Measurements from ENCODE around the genes SOWAHC, MERTK and FBLN7.

GRCh38 chr2:108771719-108772276, 14.8 kb upstream of the CCDC138 start:
- RRBS: no CpG with 5 or more reads among the region's 4 CpGs

- RRBS: no CpG with 5 or more reads among the region's 1 CpG
These were observed 9.5 kb upstream of the CCDC138 start for GRCh38 chr2:108777000-108777468.

- RRBS: 56% methylated on average over 3 of the region's 31 CpGs
These were observed 16.7 kb upstream of the EDAR start for GRCh38 chr2:109005438-109006324.

DNA sequence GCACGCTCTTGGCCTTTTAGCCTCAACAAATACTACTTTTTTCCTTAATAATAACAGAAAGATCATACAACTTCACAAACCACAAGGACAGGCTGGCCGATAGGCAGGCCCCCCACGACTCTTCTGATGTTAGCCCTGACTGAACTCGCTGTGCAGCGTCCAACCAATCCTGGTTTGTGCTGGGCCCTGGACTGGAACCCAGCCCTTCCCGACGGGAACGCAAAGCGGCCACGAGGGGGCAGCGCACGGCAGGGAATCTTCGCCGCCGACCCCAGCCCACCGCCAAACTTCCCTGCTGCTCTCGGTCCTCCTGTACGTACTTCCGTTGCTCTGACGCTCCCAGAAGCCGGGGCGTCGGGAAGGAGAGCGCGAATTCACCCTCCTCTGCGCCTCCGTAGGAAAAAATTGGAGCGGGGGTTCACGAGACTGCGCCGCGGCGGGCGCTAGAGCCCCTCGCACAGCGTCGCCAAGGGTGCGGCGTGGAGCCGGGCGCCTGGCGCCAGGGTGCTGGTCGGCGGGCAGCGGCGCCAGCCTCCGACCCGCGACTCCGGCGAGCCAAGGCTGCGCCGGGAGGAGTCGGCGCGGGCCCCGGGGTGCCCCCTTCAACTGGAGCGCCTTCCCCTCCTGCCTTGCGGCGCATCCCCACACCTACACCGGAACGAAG, 952 bp upstream of the SH3RF3 start:
- RRBS: 4% methylated on average over 16 of the region's 62 CpGs

DNA sequence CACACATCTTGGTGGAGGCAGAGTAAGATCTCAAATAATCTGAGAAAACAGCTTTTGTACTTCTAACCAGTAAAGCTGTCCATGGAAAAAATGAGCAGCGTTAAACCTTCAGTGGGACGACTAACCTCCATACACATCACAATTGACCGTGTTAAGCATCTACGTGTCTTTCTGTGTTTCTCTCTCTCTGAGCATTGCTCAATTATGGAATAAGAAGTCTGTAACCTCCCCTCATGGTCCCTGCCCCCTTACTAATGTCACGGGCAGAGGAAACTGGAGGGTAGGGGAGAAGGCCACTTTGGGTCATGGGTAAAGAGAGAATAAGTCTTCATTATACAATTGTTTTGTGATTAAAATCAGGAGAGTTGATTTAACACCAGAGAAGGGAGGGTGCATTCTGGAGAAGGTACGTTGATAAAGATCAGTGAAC, 86.0 kb downstream of the SH3RF3 start:
- RRBS: no CpG with 5 or more reads among the region's 6 CpGs

DNA sequence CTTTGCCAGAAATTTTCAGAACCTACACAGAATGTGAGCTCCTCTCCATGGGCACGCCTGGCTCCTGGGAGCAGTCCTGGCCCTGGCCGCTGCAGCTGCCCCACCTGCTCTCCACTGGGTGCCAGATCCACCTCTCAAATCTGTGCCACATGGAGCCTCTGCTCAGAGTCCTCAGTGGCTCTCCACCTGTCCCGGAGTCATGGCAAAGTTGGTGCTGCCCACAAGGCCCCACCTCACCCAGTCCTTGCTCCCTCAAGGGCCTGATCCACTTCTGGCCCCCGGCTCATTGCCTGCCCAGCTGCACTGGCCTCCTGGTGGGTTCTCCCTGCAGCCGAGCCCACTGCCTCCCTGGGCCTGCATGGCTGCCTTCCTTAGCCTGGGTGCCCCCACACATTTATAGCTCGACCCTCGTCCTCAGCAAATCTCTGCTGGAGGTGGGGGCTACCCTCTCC, 223.9 kb downstream of the SH3RF3 start:
- RRBS: 79% methylated on average over 2 of the region's 7 CpGs

GRCh38 chr2:109614281-109614772, at the start of gene SOWAHC:
SOWAHC (plus strand) TSS chr2:109614364.
- RRBS: 1% methylated on average over 39 of the region's 70 CpGs

GRCh38 chr2:110679194-110679466, 1.3 kb upstream of the BUB1 start:
- RRBS: no CpG with 5 or more reads among the region's 3 CpGs

- RRBS: no CpG with 5 or more reads among the region's 6 CpGs
These were observed 16.0 kb downstream of the ACOXL start for GRCh38 chr2:110748262-110748787.

- RRBS: no CpG with 5 or more reads among the region's 9 CpGs
These were observed 114.7 kb downstream of the ACOXL start for GRCh38 chr2:110846948-110847523.

DNA sequence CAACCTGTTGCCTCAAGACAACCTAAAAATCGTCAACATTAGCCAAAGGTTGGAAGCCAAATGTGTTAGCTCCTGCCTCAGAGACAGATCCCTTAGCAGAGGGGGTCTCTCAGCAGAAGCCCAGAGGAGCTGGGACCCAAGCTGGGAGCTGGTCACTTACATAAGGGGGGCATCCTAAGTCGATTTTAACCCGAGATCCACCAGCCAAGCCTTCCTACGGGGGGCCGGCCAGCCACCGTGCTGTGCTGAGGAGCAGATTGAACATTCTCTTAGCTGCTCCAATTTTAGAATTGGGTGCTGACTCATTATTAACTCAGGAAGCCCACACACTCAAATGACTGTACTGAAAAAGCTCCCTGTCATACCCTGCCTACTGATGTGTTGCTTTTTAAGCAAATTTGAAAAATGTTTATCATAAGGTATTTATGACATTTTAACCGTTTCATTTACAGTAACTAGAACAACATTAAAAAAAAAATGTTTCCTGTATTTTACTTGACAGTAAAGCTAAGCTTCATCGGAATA, 373.0 kb downstream of the BCL2L11 start:
- RRBS: no CpG with 5 or more reads among the region's 8 CpGs

GRCh38 chr2:111662934-111663406, 221.0 kb downstream of the ANAPC1 start:
- RRBS: no CpG with 5 or more reads among the region's 6 CpGs

- RRBS: no CpG with 5 or more reads among the region's 2 CpGs
These were observed 147.8 kb downstream of the ANAPC1 start for GRCh38 chr2:111736231-111736543.

DNA sequence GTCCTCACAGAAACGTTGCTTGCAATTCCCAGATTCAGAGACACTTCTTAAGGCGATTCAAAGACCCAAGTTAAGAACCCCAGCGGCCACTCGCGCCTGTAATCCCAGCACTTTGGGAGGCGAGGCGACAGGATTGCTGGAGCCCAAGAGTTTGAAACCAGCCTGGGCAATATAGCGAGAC, 470 bp upstream of the ANAPC1 start:
- RRBS: no CpG with 5 or more reads among the region's 8 CpGs

DNA sequence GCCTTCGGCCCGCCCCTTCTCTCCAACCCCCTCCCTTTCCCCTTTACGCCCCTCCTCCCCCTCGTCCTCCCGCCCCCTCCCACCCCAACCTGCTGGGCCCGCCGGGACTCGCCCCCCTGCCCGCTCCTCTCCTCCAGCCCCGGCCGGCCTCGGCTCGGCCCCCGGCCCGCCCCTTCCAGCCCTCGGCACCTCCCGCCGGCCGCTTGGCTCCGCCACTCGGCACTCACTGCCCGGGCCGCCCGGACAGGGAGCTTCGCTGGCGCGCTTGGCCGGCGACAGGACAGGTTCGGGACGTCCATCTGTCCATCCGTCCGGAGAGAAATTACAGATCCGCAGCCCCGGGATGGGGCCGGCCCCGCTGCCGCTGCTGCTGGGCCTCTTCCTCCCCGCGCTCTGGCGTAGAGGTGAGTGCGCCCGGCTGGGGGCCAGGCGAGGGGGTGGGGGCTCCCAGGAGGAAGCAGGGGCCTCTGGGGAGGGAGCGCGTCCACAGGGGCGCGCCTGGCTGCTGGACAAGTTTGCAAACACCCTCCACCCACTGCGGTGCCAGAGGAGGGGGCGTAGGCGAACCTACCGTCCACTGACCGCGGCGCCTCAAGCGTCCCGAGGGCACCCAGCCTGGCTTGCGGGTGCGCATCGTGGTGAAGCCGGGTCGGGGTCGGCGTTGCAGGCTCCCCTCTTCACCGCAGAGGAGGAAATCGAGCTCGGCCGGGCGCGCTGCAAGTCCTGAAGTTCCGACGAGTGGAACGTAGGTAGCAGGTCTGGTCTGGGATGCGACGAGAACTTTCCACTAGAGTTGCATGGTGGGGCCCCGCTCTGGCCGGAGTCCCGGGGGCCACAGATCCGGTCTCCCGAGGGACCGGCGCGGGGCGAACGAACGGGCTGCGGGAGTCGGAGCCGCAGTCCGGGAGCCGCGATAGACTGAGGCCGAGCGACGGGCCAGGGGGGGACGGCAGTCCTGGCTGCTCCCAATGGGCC, at the start of gene MERTK:
MERTK (plus strand) TSS at position 215 of the 975 bp plus-strand sequence.
- RRBS: 44% methylated on average over 22 of the region's 96 CpGs

GRCh38 chr2:112009612-112010405, 45.3 kb upstream of the TMEM87B start:
- RRBS: no CpG with 5 or more reads among the region's 8 CpGs

- RRBS: no CpG with 5 or more reads among the region's 5 CpGs
These were observed 34.2 kb downstream of the TMEM87B start for GRCh38 chr2:112089216-112089761.

GRCh38 chr2:112138226-112139354, at the start of gene FBLN7:
FBLN7 (plus strand) TSS chr2:112138385.
- RRBS: 1% methylated on average over 23 of the region's 100 CpGs

- RRBS: no CpG with 5 or more reads among the region's 20 CpGs
These were observed 17.8 kb downstream of the FBLN7 start for GRCh38 chr2:112155908-112156547.